Left colon (tissue), 1 donor: ENCODE measurements around the gene GLT1D1.

- PRO-cap = unidirectional peak, minus-strand start at chr12:128191776
Measured at GRCh38 chr12:128191629-128192057, 75.3 kb upstream of the TMEM132C start.

GRCh38 chr12:128603569-128603810 is 220.3 kb downstream of the SLC15A4 start:
- PRO-cap = bidirectional peak, plus-strand start at chr12:128604007, minus-strand start at chr12:128603722

- PRO-cap = no peak
Measured at GRCh38 chr12:128811609-128812208, 12.0 kb downstream of the SLC15A4 start.

GRCh38 chr12:128853104-128853720 is at the start of gene GLT1D1:
Gene GLT1D1 (plus strand): TSS chr12:128853478.
- PRO-cap = no peak

DNA sequence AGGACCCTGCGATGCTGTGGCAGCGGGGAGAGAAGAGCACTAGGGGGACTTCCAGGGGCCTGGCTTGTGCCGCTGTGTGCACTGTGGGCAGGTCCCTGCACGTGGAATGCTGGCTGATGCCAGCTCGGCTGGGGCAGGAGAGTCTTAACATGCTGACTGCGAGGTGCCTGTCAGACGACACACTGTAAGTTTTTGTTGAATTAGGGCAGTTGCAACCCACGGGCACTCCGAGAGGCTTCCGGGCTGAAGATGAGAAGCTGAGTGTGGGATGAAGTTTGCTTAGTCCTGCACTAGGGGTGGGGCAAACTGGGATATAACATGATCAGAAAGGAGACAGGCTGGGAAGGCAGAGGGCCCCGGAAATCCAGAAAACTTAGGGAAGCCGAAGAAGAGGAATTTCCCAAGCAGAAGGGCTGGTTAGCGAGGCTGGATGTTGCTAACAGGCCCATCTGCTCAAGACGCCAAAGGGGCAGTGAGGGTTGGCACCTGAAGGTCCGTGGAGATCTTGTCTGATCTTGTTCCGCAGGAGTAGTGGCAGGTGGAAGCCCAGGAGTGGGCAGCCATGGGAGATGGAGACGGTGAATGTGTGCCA is 10.8 kb downstream of the GLT1D1 start:
- PRO-cap = no peak

DNA sequence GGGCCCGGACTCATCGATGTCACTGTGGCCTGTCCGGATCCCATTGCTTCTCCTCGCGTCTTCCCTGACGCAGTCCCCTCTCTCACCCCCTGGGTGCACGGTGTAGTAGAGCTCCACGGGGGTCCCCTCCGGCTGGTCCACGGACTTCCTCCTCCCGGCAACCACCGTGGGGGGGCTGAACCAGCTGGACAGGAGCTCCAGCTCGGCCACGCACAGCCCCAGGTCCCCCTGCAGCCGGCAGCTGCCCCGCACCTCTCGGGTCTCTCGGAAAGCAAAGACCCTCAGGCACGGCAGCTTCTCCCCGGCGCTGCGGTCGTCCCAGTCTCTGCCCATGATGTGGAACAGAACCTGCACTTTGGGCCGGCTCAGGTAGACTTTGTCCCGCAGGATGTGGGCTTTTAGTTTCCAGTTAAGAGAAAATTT is 203.8 kb downstream of the TMEM132D start:
- PRO-cap = unidirectional peak, minus-strand start at position 259 of the sequence

DNA sequence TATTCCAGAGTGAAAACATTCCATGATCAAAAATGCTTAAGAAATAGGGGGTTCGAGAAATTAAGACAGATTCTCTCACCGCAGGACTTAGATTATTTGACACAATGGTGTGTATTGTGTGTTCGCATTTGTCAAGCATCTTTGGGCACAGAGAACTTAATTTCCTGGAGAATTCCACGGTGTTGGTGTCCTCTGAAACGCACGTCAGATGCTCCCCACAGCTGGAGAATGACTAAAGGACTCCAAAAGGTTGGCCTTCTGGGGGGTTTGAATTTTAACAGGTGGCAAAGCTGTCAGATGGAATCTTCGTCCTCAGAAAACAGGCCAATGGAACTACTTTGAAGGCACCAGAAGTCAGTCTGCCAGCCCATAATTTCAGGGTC is 82.7 kb downstream of the TMEM132D start:
- PRO-cap = no peak

GRCh38 chr12:129874536-129874840 is 29.3 kb downstream of the TMEM132D start:
- PRO-cap = unidirectional peak, plus-strand start at chr12:129874598

- PRO-cap = no peak
Measured at GRCh38 chr12:130044664-130045549, 117.4 kb upstream of the FZD10 start.

DNA sequence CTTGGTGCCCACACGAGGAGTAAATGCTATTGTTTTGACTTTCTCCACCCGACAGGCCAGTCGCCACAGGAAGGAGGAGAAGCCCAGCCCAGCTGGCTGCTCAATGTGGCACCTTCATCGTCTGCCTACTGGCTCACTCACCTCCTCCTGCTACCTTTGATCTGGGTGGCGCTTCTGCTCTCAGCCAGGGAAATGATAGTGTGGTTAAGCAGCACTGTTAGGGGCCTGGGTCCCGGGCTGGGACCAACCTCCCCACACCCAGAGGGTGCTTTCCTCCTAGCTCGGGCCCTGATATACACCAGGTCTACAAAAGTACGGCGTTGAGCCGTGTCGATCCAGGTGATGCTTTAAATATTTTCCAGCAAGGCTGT is 75.0 kb upstream of the FZD10 start:
- PRO-cap = no peak

DNA sequence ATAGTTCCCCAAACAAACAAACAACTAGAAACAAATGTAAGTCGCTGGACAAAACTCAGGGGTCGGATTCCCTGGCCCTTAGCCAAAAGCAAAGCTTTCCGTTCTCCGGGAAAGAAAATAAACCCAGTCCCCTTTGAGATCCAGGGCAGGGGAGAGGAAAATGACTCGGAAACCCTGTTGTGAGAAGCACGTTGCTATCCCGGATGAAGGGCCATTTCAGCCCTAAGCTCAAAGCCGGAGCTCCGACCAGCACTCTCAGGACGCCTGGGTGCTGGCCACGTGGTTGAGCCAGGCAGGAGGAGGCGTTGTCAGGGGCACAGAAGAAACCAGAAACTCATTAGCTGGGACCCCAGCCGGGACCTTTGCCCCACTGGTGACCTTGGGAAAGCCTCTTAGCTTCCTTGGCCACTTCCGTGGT is 57.7 kb upstream of the FZD10 start:
- PRO-cap = no peak

DNA sequence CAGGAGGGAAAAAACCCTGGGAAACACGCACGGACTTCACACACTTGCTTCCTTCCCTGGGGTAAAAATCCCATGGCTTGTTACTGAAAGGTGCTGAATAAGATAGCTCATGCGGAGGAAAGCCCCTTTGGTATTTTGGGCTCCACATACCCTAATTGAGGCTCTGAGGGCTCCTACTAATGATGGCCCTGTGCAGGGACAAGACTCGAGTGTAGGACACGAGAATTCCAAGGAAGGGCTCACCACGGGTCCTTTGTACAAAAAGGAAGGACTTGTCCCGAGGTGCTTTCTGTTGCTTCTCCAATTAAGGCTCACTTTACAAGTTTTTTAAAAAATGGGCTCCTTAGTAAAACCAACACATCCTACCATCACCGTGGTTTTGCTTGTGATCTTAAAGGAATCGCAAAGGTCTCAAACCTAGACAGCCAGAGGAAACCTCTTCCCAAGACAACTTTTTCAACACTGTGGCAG is 1.0 kb upstream of the RIMBP2 start:
- PRO-cap = no peak

DNA sequence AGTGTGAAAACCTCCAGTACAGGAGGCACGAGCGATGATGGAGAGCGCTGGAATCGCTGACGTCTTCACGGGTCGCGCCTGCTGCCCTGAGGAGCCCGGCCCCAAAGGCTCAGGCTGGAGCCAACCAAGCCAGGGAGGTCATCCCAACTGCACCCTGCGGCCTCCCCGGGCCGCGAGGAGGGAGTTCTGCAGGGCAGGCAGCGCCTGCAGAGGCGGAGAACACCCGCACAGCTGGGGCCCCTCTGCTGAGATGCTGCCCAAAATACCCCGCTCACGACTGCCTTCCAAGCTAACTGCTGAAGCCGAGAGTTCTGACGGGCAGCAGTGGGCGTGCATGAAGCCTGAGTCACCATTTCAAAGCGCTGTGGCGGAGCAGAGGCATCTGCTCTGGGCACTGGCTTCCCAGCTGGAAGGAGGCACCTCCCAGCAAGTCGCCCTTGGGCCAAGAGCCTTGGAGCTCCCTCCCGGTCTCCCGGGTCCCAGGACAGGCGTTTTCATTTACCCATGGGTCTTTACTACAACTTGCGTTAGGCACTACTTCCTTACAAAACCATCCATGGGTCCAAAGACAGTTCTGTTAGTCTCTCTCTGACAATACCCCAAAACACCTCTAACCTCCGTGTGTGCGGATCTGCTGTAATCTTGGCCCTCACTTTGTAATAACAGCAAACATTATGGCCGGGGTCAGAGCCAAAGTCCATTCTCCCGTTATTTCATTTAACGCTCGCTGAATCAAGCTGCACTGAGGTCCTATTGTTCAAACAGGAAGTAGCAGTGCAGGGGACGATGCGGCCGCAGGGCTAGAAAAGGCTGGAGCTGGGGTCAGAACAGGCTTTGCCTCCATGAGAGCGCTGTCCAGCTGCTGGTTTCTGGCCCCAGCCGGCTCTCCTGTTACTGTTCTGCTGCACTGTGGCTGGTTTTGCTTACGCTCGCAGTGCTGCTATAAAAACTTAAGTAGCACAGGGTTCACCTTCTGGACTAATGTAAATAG is 60.2 kb upstream of the RIMBP2 start:
- PRO-cap = no peak

- PRO-cap = no peak
Measured at GRCh38 chr12:130801119-130801357, 38.0 kb downstream of the STX2 start.

- PRO-cap = no peak
Measured at GRCh38 chr12:130957047-130957505, 3.4 kb downstream of the ADGRD1 start.

GRCh38 chr12:130960726-130961205 is 7.1 kb downstream of the ADGRD1 start:
- PRO-cap = no peak

GRCh38 chr12:130961677-130962326 is 8.1 kb downstream of the ADGRD1 start:
- PRO-cap = no peak

DNA sequence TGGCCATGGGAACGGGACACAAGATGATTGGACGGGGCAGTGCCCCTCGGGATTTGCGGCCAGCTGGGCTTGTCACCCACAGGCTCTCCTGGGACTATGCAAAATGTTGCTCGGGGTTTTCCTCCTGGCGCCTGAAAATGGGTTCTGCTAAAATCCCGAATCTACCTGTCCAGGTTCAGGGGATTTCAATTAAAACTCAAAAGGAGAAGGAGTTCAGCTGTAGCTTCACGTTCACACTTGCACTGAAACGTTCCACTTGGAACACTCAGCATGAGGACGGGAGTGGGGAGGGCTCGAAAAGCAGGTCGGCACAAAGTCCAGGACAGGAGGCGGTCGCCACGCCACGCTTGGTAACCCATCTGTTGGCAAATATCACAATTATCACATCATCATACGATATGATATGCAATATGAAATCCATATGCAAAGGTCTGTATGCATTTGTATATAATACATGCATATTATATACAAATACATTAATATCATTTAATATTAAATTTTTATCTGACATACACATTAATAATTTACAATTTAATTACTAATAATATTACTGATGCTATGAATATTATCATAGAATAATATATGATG is 17.1 kb downstream of the ADGRD1 start:
- PRO-cap = no peak

DNA sequence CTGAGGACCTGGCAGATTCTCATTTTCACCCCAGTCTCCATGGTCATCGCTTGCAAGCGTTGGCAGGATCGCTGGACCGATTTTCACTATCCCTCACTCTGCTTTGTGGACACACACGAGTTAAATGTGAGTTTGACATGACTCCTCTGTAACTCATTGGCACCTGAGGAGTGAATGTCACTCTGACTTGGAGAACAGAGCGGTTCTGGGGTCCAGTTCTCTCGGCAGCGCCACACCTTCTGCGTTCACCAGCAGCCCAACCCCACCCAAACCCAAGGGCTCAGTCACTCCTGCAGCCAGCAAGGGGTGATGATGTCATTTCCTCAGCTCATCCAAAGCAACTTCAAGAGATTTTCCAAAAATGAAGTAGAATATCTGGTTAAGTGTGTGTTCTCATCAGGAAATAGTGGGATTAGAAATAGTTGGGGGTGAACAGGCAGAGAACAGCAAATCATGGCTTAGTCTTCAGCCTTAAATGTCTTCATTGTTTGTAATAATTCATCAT is 36.3 kb downstream of the ADGRD1 start:
- PRO-cap = no peak

DNA sequence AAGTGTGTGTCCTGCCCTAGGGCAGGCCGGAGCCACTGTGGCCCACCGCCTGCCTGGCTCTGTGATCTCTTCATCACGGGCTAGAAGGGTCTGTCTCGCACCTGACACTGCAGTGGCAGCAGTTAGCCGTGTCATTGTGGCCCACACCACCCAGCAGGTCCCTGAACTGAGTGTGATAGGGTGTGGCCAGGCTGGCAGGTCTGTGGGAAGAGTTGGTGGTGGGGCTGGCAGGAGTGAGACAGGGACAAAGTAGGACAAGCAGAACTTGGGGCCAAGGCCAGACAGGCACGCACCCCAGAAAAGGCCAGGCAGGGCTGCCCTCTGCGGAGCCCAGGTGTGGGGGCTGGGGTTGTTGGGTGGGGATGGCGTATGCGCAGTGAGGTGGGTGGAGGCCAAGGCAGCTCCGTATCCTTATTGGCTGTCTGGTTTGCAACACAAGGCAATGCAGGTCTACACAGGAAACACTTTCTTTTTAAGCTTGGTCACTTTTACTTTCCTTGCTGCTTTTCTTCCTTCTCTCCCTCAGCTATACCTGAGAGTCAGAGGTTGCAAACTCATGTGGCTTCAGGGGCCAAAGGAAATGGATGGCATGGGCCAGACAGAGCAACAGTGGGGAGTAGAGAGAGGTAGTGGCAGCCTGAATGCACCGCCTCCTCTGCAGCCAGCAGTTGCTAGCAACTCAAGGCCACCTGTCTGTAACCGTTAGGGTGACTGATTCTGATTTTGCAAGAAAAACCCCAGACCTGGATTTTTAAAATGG is 41.4 kb downstream of the ADGRD1 start:
- PRO-cap = no peak